ENCODE results near the gene TK1.

DNA sequence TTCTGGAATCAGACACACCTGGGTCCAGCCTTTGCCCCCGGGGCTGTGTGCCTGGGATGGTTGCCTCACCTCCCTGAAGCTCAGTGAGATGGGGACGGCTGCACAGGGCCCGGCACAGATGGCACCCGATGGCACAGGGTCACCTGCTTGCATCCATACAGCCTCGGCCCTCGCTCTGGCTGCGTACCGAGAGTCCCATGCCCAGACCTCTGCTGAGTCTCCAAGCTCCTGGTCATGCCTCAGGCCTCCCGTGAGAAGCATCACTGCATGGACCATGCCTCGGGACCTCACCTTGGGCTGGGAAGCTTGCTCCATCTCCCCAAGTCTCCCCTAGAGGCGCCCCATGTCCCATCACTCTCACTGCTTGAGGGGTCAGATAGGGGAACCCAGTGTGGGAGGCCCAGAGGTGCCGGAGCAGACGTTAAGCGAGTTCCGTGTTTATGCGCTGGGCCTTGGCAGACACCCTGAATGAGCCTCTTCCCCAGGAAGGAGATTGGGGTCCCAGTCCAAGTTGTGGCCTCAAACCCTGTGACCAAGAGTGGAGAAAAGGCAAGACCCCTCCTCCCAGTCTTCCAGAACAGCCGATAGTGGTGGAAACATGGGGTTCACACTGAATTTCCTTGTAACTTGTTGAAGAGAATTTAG lies 175.9 kb downstream of the SEPTIN9 start:
- PRO-cap, result no peak
- RAMPAGE, long total RNA, result no peak

GRCh38 chr17:77600830-77601531 lies 319.7 kb downstream of the SEPTIN9 start:
- PRO-cap, result no peak
- RAMPAGE, long total RNA, result no peak

DNA sequence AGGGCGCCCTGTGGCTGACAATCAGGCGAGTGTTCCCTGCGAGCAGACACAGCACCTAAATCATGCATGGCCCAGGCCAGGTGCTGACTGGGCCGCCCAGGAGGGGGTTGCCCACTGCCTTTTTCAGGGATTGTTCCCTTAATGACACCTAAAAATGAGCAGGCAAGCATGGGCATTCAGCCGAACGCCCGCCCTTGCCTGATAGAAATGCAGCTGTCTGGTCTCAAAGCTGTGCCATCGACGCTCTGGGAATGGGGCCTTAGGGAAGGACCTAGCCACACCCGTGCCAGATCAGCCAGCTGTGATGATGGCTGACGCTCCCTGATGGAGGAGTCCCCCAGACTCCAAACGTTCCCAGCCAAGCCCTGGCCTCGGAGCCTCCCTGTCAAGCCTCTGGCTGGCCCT lies 105.5 kb upstream of the TNRC6C start:
- PRO-cap, result no peak
- RAMPAGE, long total RNA, result no peak

GRCh38 chr17:77865185-77865861 lies 93.2 kb upstream of the TNRC6C start:
- PRO-cap, result no peak
- RAMPAGE, long total RNA, result no peak

DNA sequence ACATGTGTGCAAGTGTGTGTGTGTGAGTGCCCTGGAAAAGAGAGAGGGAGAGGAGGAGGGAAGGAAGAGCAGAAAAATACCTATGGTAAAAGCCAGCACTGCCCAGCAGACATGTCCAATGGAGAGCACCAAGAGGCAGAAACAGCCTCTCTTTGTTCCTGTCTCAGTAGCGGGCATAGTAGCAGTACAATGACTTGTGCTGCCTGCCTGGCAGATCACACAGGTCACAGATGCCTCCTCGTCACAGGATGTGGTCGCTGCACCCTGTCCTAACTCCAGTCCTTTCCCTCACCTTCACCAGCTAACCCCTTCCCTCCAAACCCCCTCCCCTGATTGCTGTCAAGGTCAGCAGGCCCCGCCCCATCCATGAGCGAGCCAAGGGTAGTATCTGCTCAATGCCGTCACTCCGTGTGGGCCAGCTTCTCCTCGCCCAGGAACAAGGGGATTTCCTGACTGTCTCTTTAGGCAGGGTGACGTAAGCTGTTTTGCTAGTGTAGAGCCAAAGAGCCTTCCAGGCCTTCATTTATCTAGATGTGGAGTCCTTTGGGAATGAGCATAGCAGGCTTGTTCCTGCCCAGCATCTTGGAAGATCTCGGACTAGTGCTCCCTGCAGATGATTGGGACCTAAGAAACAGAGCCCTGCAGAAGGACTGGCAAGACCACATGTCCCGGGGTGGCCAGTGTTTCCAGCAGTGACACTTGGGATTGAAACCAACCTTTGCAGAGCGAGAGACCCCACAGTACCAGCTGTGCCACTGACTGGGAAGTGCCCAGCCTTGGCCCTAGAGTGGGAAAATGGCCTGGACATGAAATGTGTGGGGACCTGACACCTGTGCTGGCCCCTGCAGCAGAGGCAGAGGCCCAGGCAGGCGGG lies 75.9 kb upstream of the TNRC6C start:
- PRO-cap, result no peak
- RAMPAGE, long total RNA, result no peak

GRCh38 chr17:77942203-77942752 lies 16.2 kb upstream of the TNRC6C start:
- PRO-cap, result no peak
- RAMPAGE, long total RNA, result no peak

GRCh38 chr17:78131230-78131465 lies 577 bp downstream of the TMC8 start:
- PRO-cap, result no peak
- RAMPAGE, long total RNA, result no peak

DNA sequence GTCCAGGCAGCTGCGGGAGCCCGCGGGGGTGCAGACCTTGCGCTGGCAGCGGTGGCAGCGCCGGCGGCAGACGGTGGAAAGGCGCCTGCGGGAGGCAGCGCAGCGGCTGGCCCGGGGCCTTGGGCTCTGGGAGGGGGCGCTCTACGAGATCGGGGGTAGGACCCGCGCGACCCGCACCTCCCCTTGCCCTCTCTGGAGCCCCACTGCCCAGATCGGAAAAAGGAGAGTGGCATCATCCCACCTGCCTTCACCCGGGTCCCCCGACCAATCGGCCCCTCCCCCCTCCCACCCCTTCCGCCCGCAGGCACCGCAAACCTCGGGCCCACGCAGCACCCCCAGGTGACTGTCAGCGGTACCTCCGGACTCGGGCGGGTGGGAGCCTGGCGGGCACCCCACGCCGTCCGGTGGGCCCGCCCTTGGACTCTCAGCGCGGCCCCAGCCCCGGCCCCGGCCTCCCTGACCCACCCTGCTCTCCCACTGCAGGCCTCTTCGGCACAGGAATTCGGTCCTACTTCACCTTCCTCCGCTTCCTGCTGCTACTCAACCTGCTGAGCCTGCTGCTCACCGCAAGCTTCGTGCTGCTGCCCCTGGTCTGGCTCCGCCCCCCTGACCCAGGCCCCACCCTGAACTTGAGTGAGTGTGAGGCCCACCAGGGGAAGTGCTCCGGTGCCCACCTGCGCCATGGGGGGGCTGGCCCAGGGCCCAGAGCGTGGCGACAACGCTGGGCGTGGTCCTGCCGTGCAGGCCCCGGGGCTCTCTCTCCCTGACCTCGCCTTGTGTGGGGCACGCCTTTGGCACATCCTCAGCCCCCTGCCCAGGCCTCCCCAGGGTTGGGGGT lies 1.5 kb downstream of the TMC8 start:
- PRO-cap, result unidirectional peak, minus-strand start at position 542 of the sequence
- RAMPAGE, long total RNA, result no peak

DNA sequence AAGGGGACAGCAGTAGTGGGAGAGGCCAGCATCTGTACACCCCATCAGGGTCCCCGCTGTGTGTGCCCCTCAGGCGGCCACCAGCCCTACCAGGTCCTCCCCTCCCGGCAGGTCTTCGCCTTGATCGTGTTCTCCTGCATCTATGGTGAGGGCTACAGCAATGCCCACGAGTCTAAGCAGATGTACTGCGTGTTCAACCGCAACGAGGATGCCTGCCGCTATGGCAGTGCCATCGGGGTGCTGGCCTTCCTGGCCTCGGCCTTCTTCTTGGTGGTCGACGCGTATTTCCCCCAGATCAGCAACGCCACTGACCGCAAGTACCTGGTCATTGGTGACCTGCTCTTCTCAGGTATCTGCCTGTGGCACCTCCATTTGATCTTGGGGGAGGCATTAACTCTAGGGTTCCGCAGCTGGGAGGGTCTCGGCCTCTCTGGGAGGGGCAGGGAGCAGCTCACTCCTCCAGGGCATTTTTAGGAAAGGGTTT lies 2.4 kb downstream of the SYNGR2 start:
- PRO-cap, result no peak
- RAMPAGE, long total RNA, result no peak

DNA sequence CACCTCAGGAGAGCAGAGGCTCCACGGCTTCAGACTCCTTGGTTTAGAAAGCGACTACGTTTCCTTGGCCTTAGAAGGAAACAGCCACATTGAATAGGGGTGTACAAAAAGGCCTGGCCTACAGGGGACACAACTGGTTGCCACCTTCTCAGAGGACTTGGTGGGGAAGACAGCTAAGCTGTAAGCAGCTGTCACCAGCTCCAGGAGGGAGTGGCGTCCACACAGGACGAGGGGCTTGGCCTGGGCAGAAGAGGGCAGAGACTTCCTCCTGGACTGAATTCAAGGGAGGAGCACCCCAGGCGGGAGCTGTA lies 569 bp downstream of the TK1 start:
- PRO-cap, result no peak
- RAMPAGE, long total RNA, result no peak

DNA sequence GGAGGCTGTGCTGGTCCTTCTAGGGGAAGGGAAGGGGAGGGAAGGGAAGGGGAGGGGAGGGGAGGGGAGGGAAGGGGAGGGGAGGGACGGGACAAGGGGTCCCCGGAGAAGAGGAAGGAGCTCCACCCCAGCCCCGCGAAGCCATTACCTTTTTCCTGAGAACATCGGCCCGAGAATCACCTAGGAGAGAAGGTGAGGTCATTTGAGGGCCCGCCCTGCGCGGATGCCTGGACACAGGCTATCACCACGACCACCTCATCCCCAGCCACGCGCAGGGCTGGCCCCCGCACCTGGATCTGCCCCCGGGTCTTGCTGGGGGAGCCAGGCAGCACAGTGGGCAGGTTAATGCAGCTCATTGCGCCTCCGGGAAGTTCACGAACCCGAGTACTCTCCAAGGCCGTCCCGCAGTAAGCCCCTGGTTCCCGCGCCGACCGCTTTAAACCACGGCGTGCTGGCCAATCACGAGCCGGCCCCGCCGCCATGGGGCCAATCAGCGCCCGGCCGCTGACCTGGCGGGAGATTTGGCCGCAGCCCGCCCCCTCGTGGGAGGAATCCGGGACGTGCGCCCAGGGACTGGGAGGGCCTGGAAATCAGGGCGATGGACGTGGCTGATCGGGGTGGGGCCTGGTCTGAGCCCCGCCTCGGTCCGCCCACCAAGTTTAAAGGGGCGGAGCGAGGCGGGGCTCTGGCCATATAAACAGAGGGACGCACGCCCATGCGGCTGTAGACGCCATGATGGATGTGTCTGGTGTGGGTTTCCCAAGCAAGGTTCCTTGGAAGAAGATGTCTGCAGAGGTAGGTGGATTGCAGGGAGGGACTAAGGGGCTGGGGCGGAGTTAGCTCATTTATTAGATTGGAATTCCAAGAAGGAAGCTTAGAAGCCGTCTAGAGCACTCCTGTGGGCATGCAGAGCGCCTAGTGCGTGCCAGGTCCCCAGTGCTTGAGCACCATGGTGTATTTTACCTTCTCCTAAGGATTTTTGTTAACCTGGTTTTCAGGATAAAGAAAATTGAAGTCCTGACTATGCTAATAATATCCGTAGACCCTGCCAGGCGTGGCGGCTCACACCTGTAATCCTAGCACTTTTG lies at the start of gene TK1:
TSS of gene TK1 (minus strand) at position 414 of the 1,088 bp plus-strand sequence.
- PRO-cap, result bidirectional peak, plus-strand start at position 724 of the sequence, minus-strand start at position 412 of the sequence
- RAMPAGE, long total RNA, result start-site peak on the plus strand centred at position 722 of the sequence, 9 bp wide, 133 and 108 reads in 2 replicates

DNA sequence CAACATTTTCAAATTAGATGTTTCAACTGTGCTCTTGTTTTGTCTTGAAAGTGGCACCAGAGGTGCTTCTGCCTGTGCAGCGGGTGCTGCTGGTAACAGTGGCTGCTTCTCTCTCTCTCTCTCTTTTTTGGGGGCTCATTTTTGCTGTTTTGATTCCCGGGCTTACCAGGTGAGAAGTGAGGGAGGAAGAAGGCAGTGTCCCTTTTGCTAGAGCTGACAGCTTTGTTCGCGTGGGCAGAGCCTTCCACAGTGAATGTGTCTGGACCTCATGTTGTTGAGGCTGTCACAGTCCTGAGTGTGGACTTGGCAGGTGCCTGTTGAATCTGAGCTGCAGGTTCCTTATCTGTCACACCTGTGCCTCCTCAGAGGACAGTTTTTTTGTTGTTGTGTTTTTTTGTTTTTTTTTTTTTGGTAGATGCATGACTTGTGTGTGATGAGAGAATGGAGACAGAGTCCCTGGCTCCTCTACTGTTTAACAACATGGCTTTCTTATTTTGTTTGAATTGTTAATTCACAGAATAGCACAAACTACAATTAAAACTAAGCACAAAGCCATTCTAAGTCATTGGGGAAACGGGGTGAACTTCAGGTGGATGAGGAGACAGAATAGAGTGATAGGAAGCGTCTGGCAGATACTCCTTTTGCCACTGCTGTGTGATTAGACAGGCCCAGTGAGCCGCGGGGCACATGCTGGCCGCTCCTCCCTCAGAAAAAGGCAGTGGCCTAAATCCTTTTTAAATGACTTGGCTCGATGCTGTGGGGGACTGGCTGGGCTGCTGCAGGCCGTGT lies 7.6 kb upstream of the TMEM235 start:
- PRO-cap, result no peak
- RAMPAGE, long total RNA, result no peak

DNA sequence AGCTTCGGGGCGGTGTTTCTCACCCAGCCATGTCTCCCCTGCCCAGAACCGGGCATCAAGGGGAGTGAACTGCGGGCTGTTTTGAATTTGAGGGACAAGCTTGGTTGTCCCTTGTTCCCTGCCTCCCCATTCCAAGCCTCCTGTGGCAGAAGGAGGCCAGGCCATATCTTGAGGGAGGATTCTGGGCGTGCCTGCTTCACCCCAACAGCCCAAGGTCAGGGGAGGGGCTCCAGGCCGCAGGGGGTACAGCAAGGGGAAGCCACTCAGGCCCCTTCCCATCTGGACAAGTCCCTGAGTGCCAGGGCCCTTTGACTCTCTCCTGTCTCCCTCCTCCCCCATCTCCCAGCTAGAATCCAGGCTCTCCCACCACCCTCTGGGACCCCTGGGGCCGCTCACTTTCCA lies 43.5 kb downstream of the SOCS3 start:
- PRO-cap, result no peak
- RAMPAGE, long total RNA, result no peak

- PRO-cap, result no peak
- RAMPAGE, long total RNA, result no peak
Measured at GRCh38 chr17:78322591-78323473, 37.0 kb downstream of the SOCS3 start.

DNA sequence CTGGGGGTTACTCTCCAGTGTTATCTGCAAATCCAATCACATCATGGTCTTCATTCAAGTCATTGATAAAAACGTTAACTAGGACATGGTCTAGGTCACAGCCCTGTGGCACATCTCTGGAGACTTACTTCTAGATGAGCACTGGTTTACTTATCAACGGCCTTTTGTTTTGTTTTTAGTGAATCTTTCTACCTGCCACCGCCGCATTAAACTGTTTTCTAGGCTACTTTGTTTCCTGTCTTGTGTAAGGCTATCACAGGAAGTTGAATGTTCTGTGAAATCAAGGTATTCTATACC lies 27.0 kb downstream of the SOCS3 start:
- PRO-cap, result no peak
- RAMPAGE, long total RNA, result no peak

- PRO-cap, result no peak
- RAMPAGE, long total RNA, result no peak
Measured at GRCh38 chr17:78343156-78344169, 16.4 kb downstream of the SOCS3 start.

GRCh38 chr17:78378795-78379483 lies 490 bp downstream of the PGS1 start:
- PRO-cap, result unidirectional peak, plus-strand start at chr17:78378933
- RAMPAGE, long total RNA, result no peak

- PRO-cap, result no peak
- RAMPAGE, long total RNA, result no peak
Measured at GRCh38 chr17:78425810-78426901, 47.7 kb downstream of the PGS1 start.

GRCh38 chr17:78678148-78678915 lies 101.1 kb upstream of the DNAH17 start:
- PRO-cap, result no peak
- RAMPAGE, long total RNA, result no peak

GRCh38 chr17:78716616-78717730 lies 65.1 kb downstream of the CYTH1 start:
- PRO-cap, result no peak
- RAMPAGE, long total RNA, result no peak